Airway epithelial cell (primary cell): ENCODE data around the genes LRRC52 and STYXL2.

DNA sequence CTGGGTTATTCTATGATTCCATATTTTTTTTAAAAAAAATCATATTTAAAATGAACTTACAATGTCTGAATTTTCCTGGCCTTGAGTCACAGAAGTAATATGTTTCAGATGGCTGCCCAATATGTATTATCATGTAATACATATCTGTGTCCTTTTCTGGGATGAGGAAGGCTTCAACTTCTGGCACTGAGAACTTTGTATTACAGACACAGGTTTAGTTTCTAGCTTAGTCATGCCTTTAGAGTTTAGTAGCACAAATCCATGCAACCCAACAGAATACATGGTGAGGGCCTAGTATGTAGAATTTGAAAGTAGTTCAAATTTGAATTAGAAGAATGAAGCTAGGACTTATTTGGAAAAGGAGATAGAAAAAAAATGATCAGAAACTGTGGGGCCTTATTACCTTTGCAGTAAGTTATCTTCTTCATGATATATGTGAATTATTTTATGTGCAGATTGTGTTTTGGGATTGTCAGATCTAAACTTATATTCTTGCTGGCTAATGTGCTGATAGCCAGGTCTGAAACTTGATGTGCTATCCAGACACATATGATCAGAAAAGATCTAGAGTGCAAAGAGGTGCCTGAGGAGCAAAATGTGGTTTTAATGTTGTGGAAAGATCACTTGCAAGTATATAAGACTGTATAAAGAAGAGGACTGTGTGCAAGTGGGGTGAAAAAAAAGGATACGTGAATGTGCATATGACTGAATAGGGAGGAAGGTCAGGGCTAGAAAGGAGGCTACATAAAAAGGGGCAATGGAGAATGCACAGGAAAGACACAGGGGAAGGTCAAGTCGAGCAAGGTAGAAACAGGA lies 7.6 kb upstream of the HSD17B7 start:
- RAMPAGE, long total RNA = no peak

- RAMPAGE, long total RNA = no peak
These were observed 606.2 kb downstream of the NUF2 start for GRCh38 chr1:163927999-163928341.

DNA sequence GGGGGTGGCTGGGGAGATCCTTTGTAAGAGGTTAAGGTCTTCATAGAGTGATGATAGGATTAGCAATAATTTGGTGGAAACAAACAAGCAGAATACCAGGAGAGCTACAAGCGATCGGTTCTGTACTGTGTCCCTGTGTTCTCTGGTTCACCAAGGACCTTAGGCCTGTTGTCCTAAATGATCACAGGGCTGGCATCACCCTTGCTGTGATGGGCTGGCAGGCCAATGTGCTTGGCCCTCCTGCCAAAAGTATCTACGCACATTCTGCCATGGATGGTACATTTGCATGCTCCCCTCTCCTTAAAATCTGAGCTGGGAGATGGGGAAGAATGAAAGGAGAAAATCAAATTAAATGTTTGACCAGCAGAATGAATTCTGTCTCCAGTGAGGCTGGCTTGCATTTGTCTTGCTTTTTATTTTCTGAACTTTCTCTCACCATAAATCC lies 51.6 kb downstream of the PBX1 start:
- RAMPAGE, long total RNA = no peak

DNA sequence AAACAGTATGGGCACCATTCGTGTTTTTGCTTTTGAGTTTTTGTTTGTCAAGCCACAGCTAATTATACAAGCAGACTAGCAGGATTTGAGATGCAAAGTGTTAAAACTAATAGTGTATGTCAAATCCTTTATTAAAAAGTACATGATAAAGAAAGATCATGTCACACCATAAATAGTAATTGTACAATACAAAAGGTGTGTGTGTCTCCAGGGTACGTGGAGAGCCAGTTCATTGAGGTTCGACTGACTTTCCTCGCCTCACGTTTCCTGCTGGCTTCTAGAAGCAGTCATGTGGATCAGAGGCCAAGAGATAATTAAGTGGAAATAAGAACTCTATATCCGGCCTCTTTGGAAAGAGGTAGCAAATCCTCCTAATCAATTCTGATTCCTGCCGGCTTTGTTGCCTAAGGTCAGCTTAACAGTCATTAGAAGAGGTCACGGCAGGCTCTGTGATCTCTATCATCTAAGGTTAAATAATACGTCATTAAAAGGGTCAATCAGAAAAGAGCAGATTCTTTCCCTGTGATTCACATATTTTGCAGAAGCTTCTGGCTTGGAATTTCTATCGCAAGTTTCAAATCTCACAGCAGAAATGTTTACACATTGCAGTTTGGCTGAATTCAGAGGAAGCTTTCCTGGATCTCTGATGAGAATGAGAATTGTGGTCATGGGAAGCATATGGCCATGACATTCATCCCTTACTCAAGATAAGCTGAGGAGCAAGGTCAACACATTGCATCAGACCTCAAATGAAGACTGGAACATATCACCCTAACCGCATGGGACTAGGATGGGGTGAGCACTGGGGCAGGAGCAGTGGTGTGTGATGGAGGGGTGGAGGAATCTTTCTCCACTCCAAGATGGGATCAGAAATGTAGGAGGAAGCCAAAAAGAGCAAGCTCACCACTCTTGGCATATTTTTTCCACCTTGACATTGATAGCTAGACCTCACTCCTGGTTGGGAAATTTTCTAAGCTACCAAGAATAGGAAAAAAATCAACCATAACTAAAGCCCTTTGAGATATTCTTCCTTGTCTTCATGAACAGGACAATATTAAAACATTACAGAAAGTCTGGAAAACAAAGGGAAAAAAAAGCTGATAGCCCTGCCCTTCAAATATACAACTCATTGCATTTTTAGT lies 189.4 kb downstream of the PBX1 start:
- RAMPAGE, long total RNA = no peak

- RAMPAGE, long total RNA = no peak
These were observed 233.4 kb downstream of the PBX1 start for GRCh38 chr1:164792390-164792855.

DNA sequence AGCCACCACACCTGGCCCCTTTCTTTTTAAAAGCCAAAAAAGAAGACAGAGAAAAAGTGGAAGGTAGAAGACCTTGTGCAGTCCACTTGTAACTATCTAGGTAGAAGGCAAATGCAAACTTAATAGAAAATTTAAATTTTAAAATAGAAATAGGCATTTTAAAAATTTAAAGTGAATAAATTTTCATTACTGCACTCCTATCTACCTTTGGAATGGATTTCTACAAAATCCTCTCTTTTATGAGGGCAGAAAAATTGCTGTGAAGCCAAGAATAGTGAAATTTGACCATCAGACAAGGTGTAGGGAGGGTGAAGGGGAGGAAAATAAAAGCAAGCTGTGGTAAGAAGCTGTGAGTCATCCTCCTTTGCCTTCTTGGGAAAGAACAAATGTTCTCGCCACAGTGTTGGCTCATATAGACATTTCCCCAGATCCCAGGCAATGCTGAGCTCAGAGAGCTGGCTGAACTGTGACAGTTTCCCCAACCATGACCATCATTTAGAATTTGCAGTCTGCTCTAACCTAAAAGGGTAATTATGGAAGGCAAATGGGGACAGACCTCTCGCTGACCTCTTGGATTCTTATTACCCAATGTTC lies 235.3 kb downstream of the PBX1 start:
- RAMPAGE, long total RNA = no peak

DNA sequence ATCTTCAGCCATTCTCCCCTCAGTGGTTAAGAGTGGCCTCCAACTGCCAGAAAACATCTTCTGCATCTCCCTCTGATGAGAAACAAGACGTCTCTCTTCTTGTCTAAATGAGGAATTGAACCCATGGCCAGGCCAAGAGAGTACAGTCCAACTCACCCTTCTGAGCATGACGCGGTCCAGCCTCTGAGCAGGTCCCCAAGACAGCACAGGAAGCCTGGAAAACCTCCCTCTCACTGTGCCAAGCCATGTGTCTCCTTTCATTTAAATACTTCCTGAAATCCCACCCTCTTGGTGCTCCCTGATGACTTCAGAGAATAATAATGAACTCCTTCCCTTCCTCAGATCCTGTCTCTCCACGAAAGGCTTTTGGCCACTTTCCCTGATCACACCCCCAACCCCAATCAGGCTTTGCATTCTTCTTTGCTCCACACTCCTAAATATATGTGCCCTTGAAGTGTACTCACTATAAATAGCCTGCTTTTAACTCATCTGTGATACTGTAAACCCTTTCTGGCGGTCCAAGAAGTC lies 16.3 kb upstream of the LRRC52 start:
- RAMPAGE, long total RNA = no peak

- RAMPAGE, long total RNA = no peak
These were observed at the start of gene LRRC52 for GRCh38 chr1:165543713-165544536. LRRC52 (plus strand) TSS chr1:165544000.

GRCh38 chr1:165898623-165899030 lies 71.2 kb downstream of the UCK2 start:
- RAMPAGE, long total RNA = no peak

DNA sequence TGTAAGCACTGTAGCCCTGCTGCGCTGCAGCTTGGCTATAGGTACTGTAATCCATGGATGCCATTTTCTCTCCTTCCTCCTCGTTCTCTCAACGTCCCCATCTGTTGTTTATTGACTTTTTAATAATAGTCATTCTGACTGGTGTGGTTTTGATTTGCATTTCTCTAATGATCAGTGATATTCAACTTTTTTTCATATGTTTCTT lies 110.6 kb upstream of the FAM78B start:
- RAMPAGE, long total RNA = no peak

DNA sequence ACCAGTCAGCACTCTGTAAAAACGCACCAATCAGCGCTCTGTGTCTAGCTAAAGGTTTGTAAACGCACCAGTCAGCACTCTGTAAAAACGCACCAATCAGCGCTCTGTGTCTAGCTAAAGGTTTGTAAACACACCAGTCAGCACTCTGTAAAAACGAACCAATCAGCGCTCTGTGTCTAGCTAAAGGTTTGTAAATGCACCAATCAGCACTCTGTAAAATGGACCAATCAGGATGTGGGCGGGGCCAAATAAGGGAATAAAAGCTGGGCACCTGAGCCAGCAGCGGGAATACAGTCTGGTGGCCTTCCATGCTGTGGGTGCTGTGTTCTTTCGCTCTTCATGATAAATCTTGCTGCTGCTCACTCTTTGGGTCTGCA lies 2.4 kb upstream of the TADA1 start:
- RAMPAGE, long total RNA = no peak

GRCh38 chr1:167088846-167089220 lies 1.3 kb downstream of the GPA33 start:
- RAMPAGE, long total RNA = no peak

DNA sequence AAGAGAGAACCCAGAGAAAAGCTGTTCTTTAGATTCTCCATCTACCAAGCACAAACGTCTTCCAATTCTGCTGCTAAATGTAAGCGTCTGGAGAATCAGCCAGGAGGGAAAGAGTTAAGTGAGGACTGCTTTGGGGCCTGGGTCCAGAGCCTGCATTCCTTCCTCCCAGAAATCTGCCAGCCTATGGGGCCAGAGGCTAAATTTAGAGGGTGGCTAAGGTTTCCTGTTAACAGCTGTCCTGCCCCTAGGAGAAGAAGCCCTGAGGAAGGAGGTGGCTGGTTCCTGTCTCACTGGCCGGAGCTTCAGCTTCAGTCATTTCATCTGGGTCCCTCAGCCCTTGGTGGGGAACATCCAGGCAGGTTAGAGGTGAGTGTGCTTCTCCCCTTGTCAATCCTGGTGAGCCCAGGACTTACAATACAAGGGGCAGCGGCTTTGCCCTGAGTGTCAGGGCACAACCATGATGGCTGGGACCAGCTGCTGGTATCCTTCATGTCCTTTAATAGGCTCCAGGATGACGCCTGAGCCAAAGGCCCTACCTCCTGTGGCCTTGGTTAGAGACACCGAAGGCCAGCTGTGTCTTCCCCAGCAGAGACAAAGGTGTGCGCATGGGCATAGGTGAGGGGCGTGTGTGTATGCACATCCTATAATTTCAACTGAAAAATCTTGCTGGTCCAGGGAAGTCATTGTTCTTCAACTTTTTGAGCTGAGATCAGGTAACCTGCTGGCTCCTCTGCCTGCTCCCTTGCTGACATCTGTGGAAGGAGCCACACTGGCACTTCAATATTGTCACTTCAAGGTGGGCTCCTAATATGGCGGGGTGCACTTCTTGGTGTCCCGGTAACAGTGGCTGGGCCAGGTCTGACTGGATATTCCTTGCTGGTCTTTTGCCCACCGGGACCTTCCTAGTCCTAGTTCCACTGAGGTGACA lies at the start of gene STYXL2:
Gene STYXL2, plus strand, starts transcription at position 247 of the 928 bp plus-strand sequence.
- RAMPAGE, long total RNA = no peak

GRCh38 chr1:167211153-167211693 lies 9.5 kb upstream of the POU2F1 start:
- RAMPAGE, long total RNA = no peak

GRCh38 chr1:167221839-167222779 lies 1.4 kb downstream of the POU2F1 start:
- RAMPAGE, long total RNA = no peak

GRCh38 chr1:167415335-167416202 lies 102.8 kb downstream of the CD247 start:
- RAMPAGE, long total RNA = no peak

DNA sequence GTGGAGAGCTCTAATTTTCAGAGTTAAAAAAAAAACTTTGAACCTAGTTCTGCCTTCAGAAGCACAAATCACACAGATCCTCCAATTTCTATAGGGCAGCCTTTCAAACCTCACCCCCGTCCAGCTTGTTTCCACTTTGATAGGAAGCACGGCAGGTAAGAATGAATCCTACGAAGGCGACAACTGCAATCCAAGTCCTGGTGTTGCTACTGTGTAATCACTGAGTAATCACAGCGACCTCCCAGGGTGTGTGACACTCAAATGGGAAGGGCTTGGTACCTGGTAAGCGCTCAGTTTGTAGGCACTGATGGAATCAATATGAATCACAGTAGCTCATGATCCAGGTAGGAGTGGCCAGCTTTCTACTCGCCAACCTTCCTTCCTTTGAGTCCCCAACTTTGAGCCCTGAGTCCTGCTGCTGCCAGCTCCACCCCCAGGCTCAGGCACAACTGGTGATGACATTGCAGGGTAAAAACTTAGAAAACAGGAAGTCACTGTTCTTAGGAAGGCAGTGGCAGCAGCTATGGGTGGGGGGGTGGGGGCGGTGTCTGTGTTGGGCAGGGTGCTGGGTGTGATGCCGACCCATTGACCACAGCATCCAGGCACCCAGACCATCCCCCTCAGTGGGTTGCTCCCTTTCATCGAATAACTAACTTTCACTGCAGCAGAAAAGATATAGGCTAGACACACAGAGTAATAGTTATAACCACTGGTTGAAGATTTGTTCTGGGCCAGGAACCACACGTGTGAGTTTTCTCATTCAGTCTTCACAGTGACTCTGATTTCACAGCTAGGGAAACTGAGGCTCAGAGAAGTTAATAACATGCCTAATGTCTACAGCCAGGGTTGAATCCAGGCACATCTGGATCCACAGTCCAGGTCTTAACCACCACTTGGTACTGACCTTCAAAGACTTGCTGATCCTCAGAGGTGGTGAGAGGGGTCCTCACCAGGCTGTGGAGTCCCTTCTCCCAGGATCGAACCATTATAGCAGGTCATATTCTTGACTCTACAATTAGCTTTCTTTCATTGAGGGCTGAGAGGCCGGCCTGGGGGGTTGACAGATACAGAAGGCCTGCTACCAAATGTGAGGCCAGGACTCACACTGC lies 70.5 kb downstream of the CD247 start:
- RAMPAGE, long total RNA = no peak

- RAMPAGE, long total RNA = no peak
These were observed 62.6 kb downstream of the CD247 start for GRCh38 chr1:167455391-167456466.

DNA sequence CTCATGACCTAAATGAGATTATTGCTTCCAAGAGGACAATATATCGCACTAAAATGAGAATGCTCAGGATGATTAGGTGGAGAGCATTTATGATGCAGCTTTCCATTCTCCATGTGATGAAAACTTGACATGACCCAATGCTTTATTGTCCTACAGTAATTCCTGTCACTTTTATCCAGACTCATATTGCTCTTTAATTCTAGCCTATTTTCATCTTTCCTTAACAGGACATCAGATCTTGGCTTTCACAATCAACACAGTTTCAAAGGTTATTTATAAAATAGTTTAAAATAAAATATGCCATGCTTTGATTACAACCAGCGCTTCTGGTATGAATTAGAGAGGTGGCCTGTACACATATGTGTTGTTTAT lies 18.2 kb downstream of the CD247 start:
- RAMPAGE, long total RNA = no peak

- RAMPAGE, long total RNA = no peak
These were observed 2.4 kb upstream of the CREG1 start for GRCh38 chr1:167555943-167556325.